Thoracic aorta endothelial cell (primary cell): ENCODE measurements around the genes KRT24, KRT39, KRT40, KRTAP2-3, KRTAP2-4, KRTAP4-6 and P3H4.

DNA sequence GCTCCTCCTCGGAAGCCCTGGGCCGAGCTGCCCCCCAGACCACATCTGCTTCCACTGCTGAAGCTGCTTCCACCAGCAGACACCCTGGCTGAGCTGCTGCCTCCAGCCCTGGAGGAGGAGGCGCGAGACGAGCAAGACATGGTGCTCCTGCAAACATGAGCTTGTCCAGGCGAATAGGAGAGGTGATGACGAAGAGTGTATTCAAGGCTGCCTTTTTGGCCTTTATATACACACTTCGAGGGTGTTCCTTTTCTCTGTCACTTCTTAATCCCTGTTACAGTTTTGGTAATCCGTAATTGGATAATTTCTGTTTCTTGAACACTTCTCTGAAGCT is at the start of gene KRT24:
Gene KRT24 (minus strand): TSS at position 199 of the 334 bp plus-strand sequence.
- CAGE, long polyA plus RNA = no peak

GRCh38 chr17:40966572-40967117 is at the start of gene KRT39:
KRT39 (minus strand) TSS chr17:40966948.
- CAGE, long polyA plus RNA = no peak

GRCh38 chr17:40984074-40984407 is at the start of gene KRT40:
KRT40 (minus strand) TSS chr17:40984326.
- CAGE, long polyA plus RNA = no peak

- CAGE, long polyA plus RNA = no peak
Measured at GRCh38 chr17:41059908-41060181, at the start of gene KRTAP2-3. KRTAP2-3 (minus strand) TSS chr17:41060114.

DNA sequence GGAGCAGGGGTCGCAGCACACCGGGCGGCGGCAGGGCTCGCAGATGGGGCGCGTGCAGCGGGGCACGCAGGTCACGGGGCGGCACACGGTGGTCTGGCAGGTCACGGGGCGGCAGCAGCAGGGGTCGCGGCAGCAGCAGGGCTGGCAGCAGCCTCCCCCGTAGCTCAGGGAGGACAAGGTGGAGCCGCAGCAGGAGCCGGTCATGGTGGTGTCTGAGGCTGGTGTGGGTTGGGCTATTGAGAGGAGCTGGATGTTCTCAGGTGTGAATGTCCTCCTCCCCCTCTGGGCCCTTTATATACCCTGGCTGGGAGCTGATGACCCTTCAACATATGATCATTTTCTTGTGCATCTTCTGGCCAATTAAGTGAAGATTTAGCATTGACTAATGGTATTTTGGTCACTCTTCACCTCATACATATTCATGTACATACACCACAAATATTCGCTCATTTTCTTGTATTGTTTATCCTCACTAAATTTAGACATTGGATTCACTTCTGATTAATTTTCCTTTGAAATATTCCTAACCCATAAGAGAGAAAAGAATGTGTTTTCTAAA is at the start of gene KRTAP2-4:
Gene KRTAP2-4 (minus strand): TSS at position 238 of the 559 bp plus-strand sequence.
- CAGE, long polyA plus RNA = no peak

DNA sequence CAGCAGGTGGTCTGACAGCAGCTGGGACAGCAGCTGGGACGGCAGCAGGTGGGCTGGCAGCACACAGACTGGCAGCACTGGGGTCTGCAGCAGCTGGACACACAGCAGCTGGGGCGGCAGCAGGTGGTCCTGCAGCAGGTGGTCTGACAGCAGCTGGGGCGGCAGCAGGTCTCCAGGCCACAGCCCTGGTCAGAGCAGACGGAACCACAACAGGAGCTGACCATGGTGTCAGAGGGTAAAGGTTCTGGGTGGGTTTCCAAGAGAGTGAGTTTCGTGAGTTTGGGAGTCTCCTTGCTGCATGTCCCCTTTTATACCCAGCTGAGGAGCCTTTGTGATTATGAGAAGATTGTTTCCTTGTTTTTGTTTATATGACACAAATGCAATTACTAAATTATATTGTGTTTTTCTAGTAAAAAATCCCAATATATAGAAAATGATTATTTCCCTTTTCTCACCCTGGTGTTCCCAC is at the start of gene KRTAP4-6:
Gene KRTAP4-6 (minus strand): TSS at position 281 of the 469 bp plus-strand sequence.
- CAGE, long polyA plus RNA = no peak

GRCh38 chr17:41415809-41416487 is 8.4 kb downstream of the KRT37 start:
- CAGE, long polyA plus RNA = no peak

- CAGE, long polyA plus RNA = no peak
Measured at GRCh38 chr17:41519014-41520419, 827 bp upstream of the KRT15 start.

GRCh38 chr17:41521508-41522033 is 2.9 kb upstream of the KRT15 start:
- CAGE, long polyA plus RNA = no peak

DNA sequence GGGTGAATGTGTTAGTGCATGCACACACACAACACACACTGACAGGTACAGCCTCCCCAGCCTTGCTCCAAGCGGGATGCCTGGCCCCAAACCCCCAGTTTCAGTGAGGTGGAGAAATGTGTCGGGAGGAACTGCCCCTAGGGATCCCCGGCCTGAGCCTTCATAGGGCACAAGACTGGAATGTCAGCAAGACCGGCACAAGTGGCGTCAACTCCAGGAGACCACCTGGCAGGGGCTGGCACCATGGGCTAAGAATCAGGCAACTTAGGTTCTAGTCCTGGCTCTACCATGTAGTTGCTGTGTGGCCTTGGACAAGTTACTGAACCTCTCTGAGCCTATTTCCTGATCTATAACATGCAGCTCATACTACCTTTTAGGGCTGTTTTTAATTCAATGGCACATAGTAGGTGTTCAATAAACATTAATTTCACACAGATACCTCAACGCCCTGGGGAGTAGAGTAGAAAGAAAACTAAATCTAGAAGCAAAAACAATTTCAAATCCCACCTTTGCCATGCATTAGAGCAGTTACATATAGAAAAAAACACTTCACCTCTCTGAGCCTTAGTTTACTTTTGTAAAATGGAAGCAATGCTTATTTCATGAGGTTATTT is 4.2 kb upstream of the KRT15 start:
- CAGE, long polyA plus RNA = no peak

DNA sequence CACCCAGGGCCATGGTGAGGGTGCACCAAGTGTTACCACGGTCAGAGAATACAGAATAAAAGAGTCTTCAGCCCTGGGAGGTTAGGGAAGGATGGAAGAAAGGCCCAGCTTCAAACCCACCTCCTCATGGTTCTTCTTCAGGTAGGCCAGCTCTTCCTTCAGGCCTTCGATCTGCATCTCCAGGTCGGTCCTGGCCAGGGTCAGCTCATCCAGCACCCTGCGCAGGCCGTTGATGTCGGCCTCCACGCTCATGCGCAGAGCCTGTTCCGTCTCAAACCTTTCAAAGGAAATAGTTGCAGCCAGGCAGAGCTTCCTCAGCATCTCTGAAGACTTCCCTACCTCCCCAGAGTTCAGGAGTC is 3.4 kb downstream of the KRT19 start:
- CAGE, long polyA plus RNA = no peak

DNA sequence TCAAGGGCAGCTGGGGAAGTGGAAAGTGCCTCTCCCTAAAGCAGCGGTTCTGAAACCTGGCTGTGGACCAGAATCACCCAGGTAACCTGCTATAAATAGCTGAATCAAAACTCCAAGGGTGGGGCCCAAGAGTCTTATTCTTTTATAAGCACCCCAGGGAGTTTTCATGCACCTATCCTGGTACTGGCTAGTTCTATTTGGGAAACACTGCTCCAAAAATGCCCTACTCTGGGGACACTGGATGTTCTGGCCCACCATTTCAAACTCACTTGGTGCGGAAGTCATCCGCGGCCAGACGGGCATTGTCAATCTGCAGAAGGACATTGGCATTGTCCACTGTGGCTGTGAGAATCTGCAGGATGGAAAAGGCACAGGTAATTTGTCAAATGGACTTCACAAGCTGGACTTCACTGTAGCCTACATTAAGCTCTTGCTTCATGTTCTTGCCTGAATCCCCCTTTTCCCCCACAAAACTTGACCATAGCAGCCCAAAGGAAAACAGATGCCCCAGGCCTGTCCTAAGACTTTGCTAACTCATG is 1.9 kb downstream of the KRT14 start:
- CAGE, long polyA plus RNA = no peak

DNA sequence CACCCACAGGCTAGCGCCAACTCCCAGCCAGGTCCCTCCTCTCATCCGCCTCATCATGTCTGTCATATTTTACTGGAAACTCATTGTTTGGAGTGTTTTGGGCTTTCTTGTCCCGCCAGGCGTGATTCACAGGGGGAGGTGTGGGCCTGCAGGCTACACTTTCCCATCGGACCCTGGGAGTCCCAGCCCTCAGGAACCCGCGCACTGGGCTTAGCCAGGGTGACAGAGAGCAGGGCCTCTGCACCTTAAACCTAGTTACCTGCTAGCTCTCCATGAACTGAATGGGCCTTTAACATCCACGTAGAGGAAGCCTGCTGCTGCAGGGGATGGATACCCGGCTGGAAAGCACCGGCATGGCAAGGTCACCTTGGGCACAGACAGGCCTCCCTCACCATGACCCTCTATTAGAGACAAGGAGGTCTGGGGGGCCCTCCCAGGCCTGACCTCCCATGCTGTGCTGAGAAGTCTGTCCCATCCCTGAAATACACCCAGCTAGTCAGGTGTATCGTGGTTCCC is 338 bp upstream of the KRT14 start:
- CAGE, long polyA plus RNA = no peak

GRCh38 chr17:41750513-41750796 is 16.0 kb upstream of the HAP1 start:
- CAGE, long polyA plus RNA = no peak

DNA sequence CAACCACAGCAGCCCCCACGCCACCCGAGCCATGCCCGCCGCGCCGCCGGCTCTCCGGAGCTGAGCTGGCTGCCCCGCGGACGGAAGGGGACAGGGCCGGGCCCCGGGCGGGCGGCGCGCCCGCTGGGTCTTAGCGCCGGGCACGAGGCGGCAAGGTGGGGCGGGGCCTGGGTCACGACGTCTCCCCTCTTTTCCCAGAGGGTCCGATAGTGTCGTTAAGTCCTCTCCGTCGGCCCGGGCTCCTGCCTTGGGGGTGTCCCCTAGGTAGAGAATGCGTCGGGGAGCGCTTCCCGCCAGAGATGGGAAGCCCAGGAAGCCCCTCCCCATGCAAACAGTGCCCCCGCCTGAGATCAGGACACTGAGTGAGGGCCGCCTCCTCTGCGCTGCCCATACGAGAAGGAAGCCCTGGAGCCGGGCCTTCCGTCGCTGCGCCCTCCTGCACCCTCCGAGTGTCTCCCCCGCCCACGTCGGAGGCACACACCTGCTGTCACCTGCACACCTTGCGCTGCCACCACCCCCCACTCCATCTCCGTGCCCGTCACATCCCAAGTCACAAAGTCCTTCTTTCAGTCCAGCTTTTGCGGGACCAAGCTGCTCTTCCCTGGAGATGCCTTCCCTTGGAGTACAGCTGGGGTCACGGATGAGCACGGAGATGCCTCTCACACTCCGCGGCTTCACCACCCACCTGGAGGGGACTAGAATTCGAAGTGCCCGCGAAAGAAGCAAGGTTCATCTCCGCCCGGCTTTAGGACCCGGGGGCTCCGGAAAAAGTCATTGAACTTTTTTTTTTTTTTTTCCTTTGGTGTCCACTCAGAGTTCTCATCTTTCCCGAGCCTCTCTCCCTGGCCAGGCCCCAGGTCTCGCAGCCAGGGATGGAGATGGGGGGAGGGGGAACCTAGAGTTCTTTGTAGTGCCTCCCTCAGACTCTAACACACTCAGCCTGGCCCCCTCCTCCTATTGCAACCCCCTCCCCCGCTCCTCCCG is at the start of gene P3H4:
Gene P3H4 (minus strand): TSS at position 67 of the 984 bp plus-strand sequence.
- CAGE, long polyA plus RNA = no peak

DNA sequence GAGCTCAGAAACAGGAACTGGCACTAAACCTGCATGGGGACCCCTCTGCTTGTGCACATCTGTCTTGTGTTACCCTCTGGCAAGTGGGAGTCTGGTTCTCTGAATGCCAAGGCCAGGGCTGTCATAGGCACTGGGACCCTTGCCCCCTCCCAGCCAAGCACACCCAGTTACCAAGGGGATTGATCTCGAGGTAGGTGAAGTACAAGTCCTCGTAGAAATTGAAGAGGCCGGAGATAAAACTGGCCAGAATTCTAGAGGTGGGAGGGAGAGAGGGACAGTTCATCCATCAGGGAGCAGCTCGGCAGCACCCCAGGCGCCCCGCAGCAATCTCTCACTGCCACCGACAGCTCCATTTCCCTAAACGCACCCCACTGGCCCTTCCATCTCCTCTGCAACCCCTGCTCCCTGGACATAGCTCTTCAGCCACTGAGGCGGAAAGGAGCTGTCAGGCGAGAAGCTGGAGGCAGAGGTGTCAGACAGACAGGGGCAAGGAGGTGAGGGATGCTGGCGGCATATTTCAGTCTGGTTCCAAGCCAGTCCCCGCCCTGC is 9.9 kb downstream of the ACLY start:
- CAGE, long polyA plus RNA = no peak

- CAGE, long polyA plus RNA = no peak
Measured at GRCh38 chr17:41919088-41919497, 342 bp upstream of the ACLY start.

- CAGE, long polyA plus RNA = no peak
Measured at GRCh38 chr17:41962308-41962927, 4.2 kb upstream of the CNP start.

DNA sequence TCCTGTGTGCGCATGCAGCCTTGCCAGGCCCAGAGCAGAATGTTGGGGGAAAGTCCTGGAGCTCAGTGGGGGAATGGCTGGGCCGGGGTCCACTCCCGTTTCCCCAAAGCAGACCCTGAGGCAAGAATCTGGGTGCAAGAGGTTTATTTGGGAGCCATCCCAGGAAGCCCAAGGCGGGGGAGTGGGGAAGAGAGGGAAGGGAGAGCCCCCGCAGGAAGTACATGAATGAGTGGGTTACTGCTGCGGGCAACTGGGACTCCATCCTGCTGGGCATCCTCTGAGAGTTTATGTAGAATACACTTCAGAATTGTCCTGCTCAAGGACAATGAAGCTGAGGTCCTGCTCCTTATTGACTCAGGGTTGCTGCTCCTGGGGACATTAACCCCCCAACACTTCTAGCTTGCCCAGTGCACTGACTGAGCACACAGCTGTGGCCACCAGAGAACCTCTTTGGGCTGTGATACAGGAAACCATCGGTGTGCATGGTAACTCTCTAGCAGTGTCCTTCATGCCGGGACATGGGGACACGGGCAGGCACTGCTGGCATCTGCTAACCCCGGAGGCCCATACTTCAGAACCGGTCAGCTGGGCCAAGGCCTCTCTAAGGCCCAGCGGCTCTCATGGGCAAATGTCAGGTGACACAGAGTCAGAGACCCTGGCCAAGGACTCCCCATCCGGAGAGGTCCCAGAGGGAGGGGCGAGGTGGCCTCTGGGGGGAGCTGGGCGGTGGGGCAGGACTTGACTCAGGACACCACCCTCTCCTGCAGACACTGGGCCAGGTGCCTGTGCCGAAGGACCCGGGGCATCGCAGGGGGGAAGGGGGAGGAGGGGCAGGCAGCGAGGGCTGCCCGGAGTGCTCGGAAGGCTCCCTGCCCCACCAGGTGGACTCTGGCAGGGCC is 4.0 kb upstream of the HCRT start:
- CAGE, long polyA plus RNA = no peak

DNA sequence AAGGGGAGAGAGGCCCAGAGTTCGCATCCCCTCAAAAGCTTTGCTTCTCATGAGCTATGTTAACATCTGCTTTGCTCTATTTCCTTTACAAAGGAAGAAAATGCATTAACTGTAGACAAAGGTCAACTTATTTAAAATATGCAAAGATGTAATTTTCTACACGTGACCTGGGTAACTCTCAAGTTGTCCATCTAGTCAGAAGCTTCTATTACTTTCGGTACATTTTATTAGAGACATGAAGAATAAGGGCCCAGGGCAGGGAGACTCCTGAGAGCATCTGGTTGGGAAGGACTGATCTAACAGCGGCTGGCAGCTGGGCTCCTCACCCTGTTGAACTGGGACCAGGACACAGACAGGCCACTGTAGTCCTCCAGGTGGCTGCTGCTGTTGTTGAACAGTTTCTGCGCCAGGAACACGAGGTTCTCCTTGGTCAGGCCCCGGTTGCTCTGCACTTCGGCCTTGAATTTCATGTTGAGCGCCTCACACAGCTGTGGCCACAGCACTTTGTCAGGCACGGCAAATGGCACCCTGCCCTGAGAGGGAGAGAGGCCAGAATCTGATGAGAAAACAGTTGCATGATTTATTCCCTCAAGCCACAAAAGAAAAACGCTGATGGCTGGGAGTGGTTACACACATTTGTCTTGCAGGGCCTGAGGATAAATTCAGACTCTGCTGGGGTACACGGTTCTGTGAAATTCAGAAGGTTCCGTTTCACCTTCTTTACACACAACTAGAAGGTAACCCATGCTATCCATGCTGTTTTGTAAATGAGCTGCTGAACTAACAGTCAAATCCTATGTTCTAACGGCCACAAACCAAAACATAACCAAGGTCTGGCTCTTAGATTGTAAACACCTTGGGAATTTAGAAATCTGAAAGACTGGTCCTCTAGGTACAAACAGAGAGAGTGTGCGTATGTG is 17.6 kb upstream of the GHDC start:
- CAGE, long polyA plus RNA = no peak